ENCODE results near the genes B3GALT5 and TMPRSS2.

- PRO-cap, result no peak
- RAMPAGE, long total RNA, 4 experiments, result no peak in any of the 4 experiments
Observed at GRCh38 chr21:38830526-38831147, 24.9 kb downstream of the ETS2 start.

DNA sequence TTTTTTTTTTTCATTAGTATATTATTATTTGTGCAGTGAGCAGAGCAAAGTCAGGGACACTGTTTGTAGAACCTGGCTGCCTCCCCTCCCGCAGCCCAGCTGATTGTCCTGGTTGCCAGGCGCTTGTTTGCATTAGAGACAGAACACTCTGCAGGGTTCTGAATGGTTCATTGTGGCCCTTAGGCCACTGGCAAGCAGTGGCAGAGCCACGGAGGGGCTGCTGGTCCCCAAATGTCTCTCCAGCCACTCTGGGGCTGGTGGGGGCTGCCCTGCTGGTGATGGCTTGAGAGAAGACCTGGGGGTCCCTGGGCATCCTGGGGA is 29.0 kb downstream of the ETS2 start:
- PRO-cap, result no peak
- RAMPAGE, long total RNA, 4 experiments, result no peak in any of the 4 experiments

- PRO-cap, result no peak
- RAMPAGE, long total RNA, 4 experiments, result no peak in any of the 4 experiments
Observed at GRCh38 chr21:38930674-38931199, 125.0 kb downstream of the ETS2 start.

DNA sequence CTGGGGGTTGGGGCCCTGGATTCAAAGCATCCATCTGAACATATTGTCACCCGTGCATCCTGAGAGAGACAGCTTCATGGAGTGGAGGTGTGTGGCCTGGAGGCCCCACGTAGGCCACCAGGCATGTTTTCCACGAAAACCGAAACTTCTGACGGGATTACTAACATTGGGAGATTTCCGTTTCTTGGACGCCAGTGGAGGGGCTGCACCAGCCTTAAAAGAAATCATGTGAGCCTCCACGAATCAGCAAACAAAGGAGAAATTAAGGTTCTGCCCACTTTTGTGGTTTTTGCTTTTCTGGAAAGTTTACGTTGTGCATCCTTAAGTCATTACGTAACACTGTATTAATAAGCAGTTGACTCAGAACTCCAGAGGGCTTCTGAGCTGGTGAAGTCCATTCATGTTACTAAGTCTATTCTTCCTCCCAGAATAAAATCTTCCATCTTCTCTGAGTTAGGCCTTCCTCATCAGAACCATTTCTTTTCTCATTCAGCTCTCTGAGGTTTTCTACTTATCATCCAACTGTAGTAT is 168.5 kb downstream of the PSMG1 start:
- PRO-cap, result no peak
- RAMPAGE, long total RNA, 4 experiments, result no peak in any of the 4 experiments

- PRO-cap, result no peak
- RAMPAGE, long total RNA, 4 experiments, result no peak in any of the 4 experiments
Observed at GRCh38 chr21:39098571-39099241, 84.5 kb downstream of the PSMG1 start.

- PRO-cap, result no peak
- RAMPAGE, long total RNA, 4 experiments, result no peak in any of the 4 experiments
Observed at GRCh38 chr21:39276988-39277635, 36.3 kb downstream of the BRWD1 start.

DNA sequence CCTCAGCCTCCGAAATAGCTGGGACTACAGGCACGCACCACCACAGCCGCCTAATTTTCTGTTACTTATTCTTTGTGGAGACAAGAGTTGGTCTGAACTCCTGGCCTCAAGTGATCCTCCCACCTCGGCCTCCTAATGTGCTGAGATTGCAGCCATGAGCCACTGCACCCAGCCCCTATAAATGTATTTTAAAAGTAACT is 2.3 kb downstream of the BRWD1 start:
- PRO-cap, result no peak
- RAMPAGE, long total RNA, 4 experiments, result no peak in any of the 4 experiments

GRCh38 chr21:39314201-39315067 is 1.0 kb upstream of the BRWD1 start:
- PRO-cap, result bidirectional peak, plus-strand start at chr21:39314358, minus-strand start at chr21:39314303; bidirectional peak, plus-strand start at chr21:39314743, minus-strand start at chr21:39314641
- RAMPAGE, long total RNA, 4 experiments, result no peak in any of the 4 experiments

DNA sequence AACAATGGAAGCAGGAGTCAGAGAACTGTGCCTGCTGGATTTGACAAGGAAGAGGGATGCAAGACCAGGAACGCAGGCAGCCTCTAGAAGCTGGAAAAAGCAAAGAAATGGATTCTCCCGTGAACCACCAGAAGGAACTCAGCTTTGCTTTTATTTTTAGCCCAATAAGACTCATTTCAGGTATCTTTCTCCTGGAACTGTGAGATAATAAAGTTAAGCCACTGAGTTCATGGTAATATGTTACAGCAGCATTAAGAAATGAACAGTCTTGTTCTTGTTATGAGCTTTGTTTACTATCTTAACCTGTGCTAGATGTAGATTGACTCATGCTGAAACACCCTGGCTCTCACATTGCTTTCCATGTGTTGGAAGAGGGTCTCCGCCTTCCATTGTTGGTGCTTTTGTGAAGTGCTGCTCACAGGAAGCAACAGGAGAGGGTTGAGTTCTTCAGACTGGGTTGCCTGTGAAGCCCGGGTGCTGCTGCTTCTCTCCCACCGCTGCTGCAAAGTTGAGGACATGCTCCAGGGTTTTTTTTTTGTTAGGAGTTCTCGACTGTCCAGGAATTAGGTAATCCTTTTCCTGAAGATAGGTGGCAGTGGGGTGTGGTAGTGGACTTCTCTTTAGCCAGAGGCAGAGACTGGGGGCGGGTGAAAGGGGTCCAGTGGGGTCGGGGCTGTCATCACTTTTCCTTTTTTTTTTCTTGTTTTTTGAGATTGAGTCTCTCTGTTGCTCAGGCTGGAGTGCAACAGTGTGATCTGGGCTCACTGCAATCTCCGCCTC is 2.7 kb upstream of the GET1 start:
- PRO-cap, result unidirectional peak, plus-strand start at position 430 of the sequence
- RAMPAGE, long total RNA, 4 experiments, result no peak in any of the 4 experiments

- PRO-cap, result no peak
- RAMPAGE, long total RNA, 4 experiments, result start-site peak on the minus strand in 2 of 4 experiments, at chr21:39612819-39612845 at its widest, 5 to 12 reads per replicate
Observed at GRCh38 chr21:39612376-39613533, at the start of gene B3GALT5. B3GALT5 (plus strand) TSS chr21:39612940.

- PRO-cap, result no peak
- RAMPAGE, long total RNA, 4 experiments, result no peak in any of the 4 experiments
Observed at GRCh38 chr21:39647529-39647921, 34.8 kb downstream of the B3GALT5 start.

DNA sequence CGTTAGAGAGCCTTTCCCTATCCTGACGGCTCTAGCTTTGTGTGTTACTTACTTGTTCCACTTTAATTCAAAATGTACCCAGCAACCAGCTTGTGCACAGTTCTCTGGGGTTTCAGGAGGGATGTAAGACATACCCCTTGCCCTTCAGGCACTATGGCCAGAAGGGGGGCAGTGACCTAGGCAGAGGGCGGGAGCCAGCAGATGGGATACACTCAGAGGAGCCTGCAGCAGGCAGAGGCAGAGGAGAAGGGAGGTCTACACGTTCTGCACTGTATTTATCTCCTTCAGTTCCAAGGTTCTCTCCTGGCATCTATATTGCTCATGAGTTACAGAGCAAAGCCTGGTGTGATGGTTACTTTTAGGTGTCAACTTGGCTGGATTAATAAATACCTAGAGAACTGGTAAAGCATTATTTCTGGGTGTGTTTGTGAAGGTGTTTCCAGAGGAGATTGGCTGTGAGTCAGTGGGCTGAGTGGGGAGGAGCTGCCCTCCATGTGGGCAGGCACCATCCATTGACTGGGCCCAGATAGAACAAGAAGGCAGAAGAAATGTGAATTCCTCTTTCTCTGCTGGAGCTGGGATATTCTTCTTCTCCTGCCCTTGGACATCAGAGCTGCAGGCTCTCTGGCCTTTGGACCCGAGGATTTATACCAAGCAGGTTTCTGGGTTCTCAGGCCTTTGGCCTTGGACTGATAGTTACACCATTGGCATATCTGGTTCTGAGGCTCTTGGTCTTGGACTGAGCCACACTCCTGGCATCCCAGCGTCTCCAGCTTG is 44.3 kb downstream of the B3GALT5 start:
- PRO-cap, result no peak
- RAMPAGE, long total RNA, 4 experiments, result no peak in any of the 4 experiments

DNA sequence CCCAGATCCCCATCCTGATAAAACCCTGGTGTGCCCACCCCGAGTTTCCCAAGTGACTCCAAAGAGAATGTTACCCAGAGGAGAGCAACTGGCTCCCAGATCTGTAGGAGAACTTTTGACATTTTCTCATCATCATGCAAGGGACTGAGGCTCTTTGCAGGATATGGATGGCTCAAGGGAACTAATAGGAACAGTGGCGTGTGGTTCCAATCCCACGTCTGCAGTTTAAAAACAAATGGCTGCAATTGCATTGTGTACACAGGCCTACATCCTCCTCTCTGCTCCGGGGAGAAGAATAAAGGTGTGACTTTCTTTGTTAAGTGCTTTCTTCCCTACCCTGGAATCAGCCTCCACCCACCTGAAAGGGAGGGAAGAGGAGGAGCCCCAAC is 12.0 kb upstream of the BACE2 start:
- PRO-cap, result no peak
- RAMPAGE, long total RNA, 4 experiments, result no peak in any of the 4 experiments

- PRO-cap, result no peak
- RAMPAGE, long total RNA, 4 experiments, result no peak in any of the 4 experiments
Observed at GRCh38 chr21:41169463-41170063, 1.6 kb downstream of the BACE2 start.

GRCh38 chr21:41186864-41187721 is 19.1 kb downstream of the BACE2 start:
- PRO-cap, result no peak
- RAMPAGE, long total RNA, 4 experiments, result no peak in any of the 4 experiments

DNA sequence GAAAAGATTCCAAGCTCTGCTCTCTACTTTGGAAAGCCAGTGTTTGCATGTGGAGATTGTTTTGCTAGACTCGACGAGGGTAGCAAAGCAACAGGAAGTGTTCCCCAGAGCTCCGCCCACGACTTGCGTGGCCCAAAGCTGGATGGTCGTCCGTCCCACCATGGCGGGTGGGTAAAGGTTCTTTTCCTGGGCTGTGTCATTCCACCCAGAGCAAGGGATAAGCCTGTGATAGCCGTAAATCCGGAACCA is 8.0 kb downstream of the MX2 start:
- PRO-cap, result bidirectional peak, plus-strand start at position 67 of the sequence, minus-strand start outside the sequence
- RAMPAGE, long total RNA, 4 experiments, result no peak in any of the 4 experiments

- PRO-cap, result no peak
- RAMPAGE, long total RNA, 4 experiments, result no peak in any of the 4 experiments
Observed at GRCh38 chr21:41459977-41460789, 34.1 kb downstream of the MX1 start.

DNA sequence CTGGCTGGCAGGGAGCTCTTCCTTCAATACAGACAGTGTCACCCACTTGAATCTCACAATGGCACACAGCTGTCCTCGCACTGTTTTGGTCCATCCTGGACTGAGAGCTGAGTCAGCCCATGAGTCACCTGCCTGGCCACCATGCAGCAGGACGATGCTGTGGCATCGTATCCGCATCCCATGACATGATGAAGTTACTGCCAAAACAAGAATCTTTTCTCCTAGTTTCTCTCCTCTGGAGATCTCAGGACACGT is 6.0 kb downstream of the TMPRSS2 start:
- PRO-cap, result no peak
- RAMPAGE, long total RNA, 4 experiments, result no peak in any of the 4 experiments

DNA sequence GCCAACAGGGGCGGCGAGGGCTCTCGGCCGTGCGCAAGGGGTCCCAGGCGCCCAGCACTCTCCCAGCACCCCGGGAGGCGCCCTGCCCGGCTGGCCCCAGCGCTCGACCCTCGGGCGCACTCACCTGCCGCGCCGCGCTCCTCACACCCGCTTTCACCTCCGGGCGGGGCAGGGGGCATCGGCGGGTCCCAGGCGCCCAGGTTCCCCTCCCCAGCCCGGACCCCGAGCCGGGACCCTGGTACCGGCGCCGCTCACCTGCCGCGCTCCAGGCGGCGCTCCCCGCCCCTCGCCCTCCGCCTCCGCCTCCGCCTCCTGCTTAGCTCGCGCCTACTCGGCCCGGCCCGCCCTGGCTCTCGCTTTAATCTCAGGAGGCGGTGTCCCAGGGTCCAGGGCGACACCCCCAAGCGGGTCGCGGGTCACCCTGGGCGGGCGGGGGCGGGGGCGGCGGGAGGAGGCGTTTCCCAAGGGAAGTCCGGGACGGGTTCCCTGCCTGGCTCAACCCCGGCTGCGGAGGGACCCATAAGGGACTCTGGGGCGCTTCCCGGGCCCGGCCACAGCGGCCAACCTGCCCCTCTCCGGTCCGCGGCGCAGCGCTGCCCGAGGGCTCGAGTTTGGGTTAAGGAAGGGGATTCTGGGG is at the start of gene TMPRSS2:
TMPRSS2 (minus strand) TSS at position 333 of the 637 bp plus-strand sequence.
- PRO-cap, result no peak
- RAMPAGE, long total RNA, 4 experiments, result start-site peak on the minus strand in 1 of 4 experiments, centred at position 331 of the sequence, 10 reads per replicate

DNA sequence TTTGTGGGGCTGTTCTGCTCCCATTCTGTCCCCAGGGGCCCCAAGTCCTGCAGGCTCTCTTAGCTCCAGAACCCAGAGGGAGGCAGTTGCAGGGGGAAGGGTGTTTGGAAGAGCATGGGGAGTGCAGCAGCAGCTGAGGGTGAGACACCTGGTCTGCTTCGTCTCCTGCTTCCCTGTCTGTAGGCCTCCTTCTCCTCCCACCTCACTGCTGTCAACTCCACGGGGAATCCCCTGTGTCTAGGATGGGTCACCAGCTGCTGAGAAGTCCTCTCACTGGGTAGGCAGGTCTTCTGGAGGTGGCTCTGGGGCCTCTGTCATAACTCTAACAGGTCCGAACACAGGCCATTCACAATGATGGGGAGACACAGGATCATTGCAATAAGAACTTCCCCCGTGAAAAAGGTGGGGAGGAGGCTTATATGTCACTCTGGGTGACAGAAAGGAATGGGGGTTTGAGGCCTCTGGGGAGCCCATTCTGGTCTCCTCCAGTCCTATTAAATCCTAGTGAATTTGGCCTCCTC is 13.1 kb upstream of the TMPRSS2 start:
- PRO-cap, result no peak
- RAMPAGE, long total RNA, 4 experiments, result no peak in any of the 4 experiments

All from gastroesophageal sphincter (tissue), 4 donors.